HepG2 (cell line): ENCODE measurements around a stretch of chr2.

DNA sequence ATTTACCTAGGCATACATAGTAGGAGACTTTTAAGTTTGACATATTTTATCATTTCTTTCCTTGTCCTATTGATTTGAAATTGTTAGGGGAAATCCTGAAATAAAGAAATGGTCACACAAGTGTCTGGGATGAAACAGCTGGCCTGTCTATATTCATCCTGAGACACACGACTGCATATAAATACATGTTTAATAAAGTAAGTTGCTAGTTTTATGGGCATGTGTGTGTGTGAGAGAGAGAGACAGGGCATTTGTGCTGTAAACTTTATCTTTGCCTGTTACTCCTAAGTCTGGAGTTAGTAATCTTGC is 1.3 kb downstream of the ZEB2 start:
- RRBS, 2 experiments: no CpG with 5 or more reads among the region's 1 CpG
CAGE:
- cytosol, long polyA minus RNA: no peak
- cytosol, long polyA plus RNA: no peak
- long polyA plus RNA: no peak
- nucleus, long polyA minus RNA: no peak
- nucleus, long polyA plus RNA: no peak

DNA sequence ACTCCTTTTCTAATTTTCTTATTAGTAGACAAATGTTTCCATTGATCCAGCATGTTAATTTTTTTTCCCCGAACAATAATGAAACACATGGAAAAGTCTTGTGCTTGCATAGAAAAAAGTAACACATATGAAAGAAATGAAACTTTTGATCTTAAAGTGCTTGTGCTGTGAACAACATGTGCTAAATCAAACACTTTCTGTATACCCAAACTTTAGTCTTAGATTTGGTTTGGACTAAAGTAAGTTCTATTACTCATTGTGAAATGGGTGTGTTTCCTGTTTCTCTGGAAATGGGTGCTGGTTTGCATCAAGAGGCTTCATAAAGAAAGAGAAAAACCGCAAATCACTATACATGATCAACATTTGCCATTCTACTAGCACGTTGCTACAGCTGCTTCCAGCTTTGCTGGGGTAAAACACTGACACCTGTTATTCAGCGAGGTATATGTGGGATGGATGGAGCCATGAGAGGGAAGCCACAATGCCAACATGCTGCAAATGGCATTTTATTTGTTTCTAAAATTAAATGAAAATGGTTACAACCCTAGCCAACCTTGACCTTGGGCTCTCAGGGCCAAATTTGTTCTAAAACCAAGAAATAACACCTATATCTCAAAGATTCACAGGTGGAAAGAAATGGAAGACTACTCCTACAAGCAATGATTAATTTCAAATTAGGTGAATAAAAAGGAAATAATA is 547.0 kb upstream of the ACVR2A start:
- RRBS, 2 experiments: no CpG with 5 or more reads among the region's 4 CpGs
CAGE:
- cytosol, long polyA minus RNA: no peak
- cytosol, long polyA plus RNA: no peak
- long polyA plus RNA: no peak
- nucleus, long polyA minus RNA: no peak
- nucleus, long polyA plus RNA: no peak

DNA sequence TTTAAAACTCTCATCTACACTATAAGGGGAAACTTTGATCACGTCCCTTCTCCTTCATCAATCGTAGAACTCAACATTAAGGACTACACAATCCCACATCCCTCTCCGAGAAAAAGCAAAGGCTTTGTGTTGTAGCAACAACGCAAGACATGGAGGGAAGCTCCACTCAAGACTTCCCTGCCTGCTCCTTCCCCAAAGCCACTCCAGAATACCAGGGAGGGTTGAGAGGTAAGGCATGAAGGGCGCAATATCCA is 653 bp downstream of the ORC4 start:
- RRBS, 2 experiments: no CpG with 5 or more reads among the region's 5 CpGs
CAGE:
- cytosol, long polyA minus RNA: no peak
- cytosol, long polyA plus RNA: no peak
- long polyA plus RNA: no peak
- nucleus, long polyA minus RNA: no peak
- nucleus, long polyA plus RNA: no peak

GRCh38 chr2:148545323-148545979 is 99.1 kb upstream of the EPC2 start:
- RRBS, 2 experiments: no CpG with 5 or more reads among the region's 8 CpGs
CAGE:
- cytosol, long polyA minus RNA: no peak
- cytosol, long polyA plus RNA: no peak
- long polyA plus RNA: no peak
- nucleus, long polyA minus RNA: no peak
- nucleus, long polyA plus RNA: no peak

DNA sequence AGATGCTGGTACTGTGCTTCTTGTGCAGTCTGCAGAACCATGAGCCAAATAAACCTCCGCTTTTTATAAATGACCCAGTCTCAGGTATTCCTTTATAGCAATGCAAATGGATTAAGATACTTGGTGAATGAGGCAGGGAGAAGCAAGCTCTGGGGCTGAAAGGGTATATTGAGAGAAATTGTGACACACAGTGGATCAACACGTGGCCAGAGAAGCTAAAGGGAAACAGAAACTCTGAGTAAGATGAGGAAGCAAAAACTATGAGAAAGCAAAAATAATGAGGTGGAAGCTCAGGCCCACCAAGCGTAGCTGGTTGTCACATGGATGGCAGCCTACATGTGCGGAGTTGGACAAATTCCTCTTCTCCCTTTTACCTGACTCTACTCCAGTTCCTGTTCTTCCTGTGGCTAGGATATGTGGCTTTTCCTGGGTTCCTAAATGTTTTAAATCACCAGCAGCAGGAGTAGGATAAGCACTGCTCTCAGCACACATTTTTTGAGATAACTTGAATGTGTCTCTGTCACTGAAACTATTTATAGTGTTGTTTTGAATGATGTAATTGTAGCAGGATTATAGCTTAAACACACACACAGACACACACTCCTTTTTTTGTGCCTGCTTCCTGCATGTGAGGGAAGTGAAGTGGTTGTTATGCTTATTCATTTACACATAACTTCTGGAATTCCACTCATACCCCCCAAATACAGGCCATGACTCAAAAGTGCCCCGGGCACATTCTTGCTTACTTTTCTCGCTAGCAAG is 30.1 kb upstream of the EPC2 start:
- RRBS, 2 experiments: no CpG with 5 or more reads among the region's 6 CpGs
CAGE:
- cytosol, long polyA minus RNA: no peak
- cytosol, long polyA plus RNA: no peak
- long polyA plus RNA: no peak
- nucleus, long polyA minus RNA: no peak
- nucleus, long polyA plus RNA: no peak

DNA sequence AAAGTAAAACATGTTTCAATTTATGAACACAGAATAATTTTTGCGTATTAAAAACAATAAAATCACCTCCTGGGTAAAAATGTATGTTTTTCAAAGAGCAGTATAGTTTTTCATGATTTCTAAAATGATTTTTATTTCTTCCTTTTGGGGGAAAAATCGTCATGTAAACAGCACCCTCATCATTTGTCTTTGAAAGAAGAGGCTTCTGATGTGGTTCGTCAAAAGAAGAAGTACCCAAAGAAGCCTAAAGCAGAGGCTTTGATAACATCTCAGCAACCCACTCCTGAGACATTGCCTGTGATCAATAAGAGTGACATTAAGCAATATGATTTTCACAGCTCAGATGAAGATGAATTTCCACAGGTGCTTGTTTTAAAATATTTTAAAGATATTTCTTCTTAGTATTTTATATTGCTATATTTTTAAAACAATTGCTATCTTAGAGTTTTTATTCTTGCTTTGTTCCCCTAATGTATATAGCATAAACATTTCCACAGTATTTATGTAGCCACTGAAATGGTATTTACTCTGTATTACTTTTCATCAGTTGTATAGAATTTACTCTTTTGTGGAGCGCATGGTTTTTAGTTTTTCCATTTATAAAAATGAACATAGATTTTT is 110.1 kb upstream of the KIF5C start:
- RRBS, 2 experiments: no CpG with 5 or more reads among the region's 4 CpGs
CAGE:
- cytosol, long polyA minus RNA: no peak
- cytosol, long polyA plus RNA: no peak
- long polyA plus RNA: no peak
- nucleus, long polyA minus RNA: no peak
- nucleus, long polyA plus RNA: no peak

DNA sequence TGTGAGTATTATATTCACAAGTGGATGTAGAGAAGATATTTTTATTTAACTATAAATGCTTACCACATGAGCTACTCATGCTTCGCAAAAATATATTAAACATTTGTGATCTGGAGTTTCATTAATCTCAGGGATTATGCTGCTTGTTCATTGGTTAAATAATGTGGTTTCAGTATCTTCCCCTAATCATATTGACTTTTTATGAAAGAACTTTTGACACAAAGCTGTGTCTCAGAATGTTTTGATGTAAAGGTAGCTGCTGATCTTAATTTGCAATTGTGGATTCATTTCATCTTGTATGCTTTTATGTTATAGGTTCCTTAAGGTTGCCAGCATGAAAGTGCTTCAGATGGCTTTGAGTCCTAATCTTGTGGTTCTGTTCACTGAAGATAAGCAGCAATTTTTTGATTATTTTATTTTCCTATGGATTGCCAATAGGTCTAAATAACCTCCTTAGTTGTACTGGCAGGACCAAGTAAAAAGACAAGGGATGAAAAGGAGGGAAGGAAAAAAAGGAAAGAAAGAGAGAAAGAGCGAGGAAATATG is 92.5 kb downstream of the LYPD6B start:
- RRBS, 2 experiments: no CpG with 5 or more reads among the region's 2 CpGs
CAGE:
- cytosol, long polyA minus RNA: no peak
- cytosol, long polyA plus RNA: no peak
- long polyA plus RNA: no peak
- nucleus, long polyA minus RNA: no peak
- nucleus, long polyA plus RNA: no peak

GRCh38 chr2:149585074-149585770 is 2.4 kb downstream of the MMADHC start:
- RRBS, 2 experiments: no CpG with 5 or more reads among the region's 1 CpG
CAGE:
- cytosol, long polyA minus RNA: start-site peak on the minus strand at chr2:149585233-149585278, 9 reads
- cytosol, long polyA plus RNA: no peak
- long polyA plus RNA: no peak
- nucleus, long polyA minus RNA: no peak
- nucleus, long polyA plus RNA: no peak

- RRBS, 2 experiments: no CpG with 5 or more reads among the region's 6 CpGs
CAGE:
- cytosol, long polyA minus RNA: no peak
- cytosol, long polyA plus RNA: no peak
- long polyA plus RNA: no peak
- nucleus, long polyA minus RNA: no peak
- nucleus, long polyA plus RNA: no peak
Observed at GRCh38 chr2:150471977-150473098, 15.1 kb downstream of the RND3 start.

GRCh38 chr2:150478917-150479543 is 8.4 kb downstream of the RND3 start:
- RRBS, 2 experiments: no CpG with 5 or more reads among the region's 4 CpGs
CAGE:
- cytosol, long polyA minus RNA: no peak
- cytosol, long polyA plus RNA: no peak
- long polyA plus RNA: no peak
- nucleus, long polyA minus RNA: no peak
- nucleus, long polyA plus RNA: no peak

DNA sequence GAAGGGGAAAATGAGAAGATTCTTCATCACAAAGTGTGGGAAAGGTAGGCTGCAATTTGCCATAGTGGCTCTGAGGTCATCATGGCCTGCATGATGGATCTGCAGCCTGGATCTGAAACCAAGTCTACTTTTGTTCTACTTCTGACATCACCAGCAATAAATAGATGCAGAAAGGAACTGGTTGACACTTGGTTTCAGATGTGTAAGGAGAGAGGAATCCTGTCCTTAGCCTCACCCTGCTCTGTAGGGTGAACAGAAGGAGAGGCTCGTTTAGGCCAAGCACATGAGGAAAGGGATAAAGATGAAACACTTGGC is 4.0 kb downstream of the NEB start:
- RRBS, 2 experiments: no CpG with 5 or more reads among the region's 1 CpG
CAGE:
- cytosol, long polyA minus RNA: no peak
- cytosol, long polyA plus RNA: no peak
- long polyA plus RNA: no peak
- nucleus, long polyA minus RNA: no peak
- nucleus, long polyA plus RNA: no peak

DNA sequence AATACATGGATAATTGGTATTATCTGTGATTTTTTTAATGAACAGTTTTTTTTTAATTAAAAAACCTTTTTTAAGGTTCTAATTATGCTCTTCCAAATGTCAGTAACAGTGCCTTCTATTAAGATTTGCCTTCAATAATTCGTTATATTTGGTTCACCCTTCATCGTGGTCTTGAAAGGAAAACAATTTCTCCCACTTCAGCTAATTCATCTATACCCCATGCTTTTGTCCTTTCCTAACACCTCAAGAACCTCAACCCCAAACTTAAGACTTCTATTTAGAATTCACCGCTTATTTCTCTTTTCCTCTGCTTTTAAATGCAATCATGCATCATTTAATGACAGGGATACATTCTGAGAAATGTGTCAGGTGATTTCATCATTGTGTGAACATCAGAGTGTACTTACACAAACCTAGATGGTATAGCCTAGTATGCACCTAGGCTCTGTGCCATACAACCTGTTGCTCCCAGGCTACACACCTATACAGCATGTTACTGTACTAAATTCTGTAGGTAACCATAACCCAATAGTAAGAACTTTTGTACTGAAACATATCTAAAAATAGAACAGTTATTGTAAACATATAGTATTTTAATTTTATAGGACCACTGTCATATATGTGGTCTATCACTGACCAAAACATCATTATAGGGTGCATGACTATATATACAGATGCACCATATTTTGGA is 22.9 kb downstream of the ARL5A start:
- RRBS, 2 experiments: no CpG with 5 or more reads among the region's 3 CpGs
CAGE:
- cytosol, long polyA minus RNA: no peak
- cytosol, long polyA plus RNA: no peak
- long polyA plus RNA: no peak
- nucleus, long polyA minus RNA: no peak
- nucleus, long polyA plus RNA: no peak

- RRBS, 2 experiments: no CpG with 5 or more reads among the region's 6 CpGs
CAGE:
- cytosol, long polyA minus RNA: no peak
- cytosol, long polyA plus RNA: no peak
- long polyA plus RNA: no peak
- nucleus, long polyA minus RNA: no peak
- nucleus, long polyA plus RNA: no peak
Observed at GRCh38 chr2:151806200-151807043, 21.8 kb downstream of the ARL5A start.

- RRBS, 2 experiments: no CpG with 5 or more reads among the region's 2 CpGs
CAGE:
- cytosol, long polyA minus RNA: no peak
- cytosol, long polyA plus RNA: no peak
- long polyA plus RNA: no peak
- nucleus, long polyA minus RNA: no peak
- nucleus, long polyA plus RNA: no peak
Observed at GRCh38 chr2:152342616-152343026, 7.6 kb downstream of the FMNL2 start.

GRCh38 chr2:152367967-152368622 is 33.1 kb downstream of the FMNL2 start:
- RRBS, 2 experiments: no CpG with 5 or more reads among the region's 5 CpGs
CAGE:
- cytosol, long polyA minus RNA: no peak
- cytosol, long polyA plus RNA: no peak
- long polyA plus RNA: no peak
- nucleus, long polyA minus RNA: no peak
- nucleus, long polyA plus RNA: start-site peak on the plus strand at chr2:152368306-152368440, 28 and 22 reads in 2 replicates

DNA sequence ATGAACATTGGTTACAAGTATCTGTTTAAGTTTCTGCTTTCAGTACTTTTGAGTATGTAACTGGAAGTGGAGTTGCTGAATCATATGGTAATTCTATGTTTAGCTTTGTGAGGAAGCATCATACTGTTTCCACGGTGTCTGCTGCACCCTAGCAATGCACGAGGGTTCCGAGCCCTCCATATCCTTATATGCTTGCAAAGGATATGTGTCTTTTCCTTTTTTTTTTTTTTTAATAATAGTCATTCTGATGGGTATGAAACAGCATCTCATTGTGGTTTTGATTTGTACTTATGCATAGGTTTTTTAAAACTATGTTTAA is 83.7 kb downstream of the FMNL2 start:
- RRBS, 2 experiments: no CpG with 5 or more reads among the region's 3 CpGs
CAGE:
- cytosol, long polyA minus RNA: no peak
- cytosol, long polyA plus RNA: no peak
- long polyA plus RNA: no peak
- nucleus, long polyA minus RNA: no peak
- nucleus, long polyA plus RNA: no peak

DNA sequence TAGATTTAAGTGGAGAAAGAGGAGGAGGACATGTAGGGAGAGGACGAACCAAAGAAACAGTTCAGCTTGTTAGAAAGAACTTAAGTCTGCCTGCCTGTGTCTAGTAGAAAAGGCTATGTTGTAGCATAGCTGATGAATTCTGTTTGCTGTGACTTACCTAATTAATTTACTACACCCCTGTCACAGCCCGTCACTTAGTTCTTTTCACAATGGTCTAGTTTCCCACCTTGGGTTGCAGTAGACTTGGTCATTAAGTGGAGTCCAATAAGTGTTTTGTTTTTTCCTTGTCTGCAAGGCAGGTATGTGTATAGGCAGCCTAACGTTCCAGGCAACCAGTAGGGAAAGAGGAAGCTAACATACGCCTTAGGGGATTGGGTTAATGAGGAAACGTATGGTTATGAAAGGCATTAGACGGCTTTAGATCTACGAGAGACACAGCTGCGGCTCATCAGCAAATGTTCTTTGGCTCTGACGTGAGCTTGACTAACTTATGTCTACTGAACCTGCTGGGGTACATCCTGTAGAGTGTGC is 180.2 kb downstream of the PRPF40A start:
- RRBS, 2 experiments: no CpG with 5 or more reads among the region's 9 CpGs
CAGE:
- cytosol, long polyA minus RNA: no peak
- cytosol, long polyA plus RNA: no peak
- long polyA plus RNA: no peak
- nucleus, long polyA minus RNA: no peak
- nucleus, long polyA plus RNA: no peak

DNA sequence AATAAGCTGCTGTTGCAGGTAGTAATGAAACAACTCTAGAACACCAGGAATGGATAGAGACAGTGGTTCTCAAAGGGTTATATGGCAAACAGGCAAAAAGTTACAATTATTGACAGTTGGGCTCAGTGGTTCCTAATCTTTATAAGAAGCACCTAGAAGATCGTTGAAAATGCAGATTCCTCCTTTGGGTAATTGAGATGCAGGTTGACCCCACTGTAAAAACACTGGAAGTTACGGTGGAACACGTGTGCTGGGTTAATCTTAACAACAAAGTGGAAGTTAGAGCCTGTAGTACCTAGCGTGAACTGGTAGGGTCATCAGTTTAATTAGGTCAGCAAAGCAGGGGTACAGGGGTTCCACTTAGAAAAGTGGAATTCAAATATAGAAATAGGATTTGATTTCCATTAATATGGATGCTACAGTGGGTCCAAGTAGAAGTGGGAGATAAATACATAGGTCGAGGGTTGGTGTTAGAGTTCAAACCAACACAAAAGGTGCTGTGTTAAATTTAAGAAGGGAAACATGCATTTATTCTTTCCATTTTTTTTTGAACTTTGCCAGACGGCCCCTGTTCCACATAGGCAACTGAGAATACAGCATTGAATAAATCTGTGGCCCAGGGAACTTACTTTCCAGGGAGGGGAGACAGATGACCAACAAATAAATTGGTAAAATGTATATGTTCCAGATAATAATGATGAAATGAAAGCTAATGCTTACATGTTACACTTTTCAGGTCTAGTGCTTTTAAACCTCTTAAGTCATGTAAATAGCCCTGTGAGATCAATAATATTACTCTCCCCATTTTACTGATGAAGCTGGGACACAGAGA is 141.3 kb downstream of the PRPF40A start:
- RRBS, 2 experiments: no CpG with 5 or more reads among the region's 6 CpGs
CAGE:
- cytosol, long polyA minus RNA: no peak
- cytosol, long polyA plus RNA: no peak
- long polyA plus RNA: no peak
- nucleus, long polyA minus RNA: no peak
- nucleus, long polyA plus RNA: start-site peak on the plus strand centred at position 616 of the sequence, 56 bp wide, 20 and 23 reads in 2 replicates

- RRBS, 2 experiments: no CpG with 5 or more reads among the region's 5 CpGs
CAGE:
- cytosol, long polyA minus RNA: no peak
- cytosol, long polyA plus RNA: no peak
- long polyA plus RNA: start-site peak on the plus strand at chr2:152581004-152581010, 93 and 75 reads in 2 replicates
- nucleus, long polyA minus RNA: no peak
- nucleus, long polyA plus RNA: no peak
Observed at GRCh38 chr2:152580834-152581389, 136.3 kb downstream of the PRPF40A start.

GRCh38 chr2:152629561-152630253 is 87.6 kb downstream of the PRPF40A start:
- RRBS, 2 experiments: no CpG with 5 or more reads among the region's 4 CpGs
CAGE:
- cytosol, long polyA minus RNA: start-site peak on the plus strand at chr2:152629822-152629880, 84 reads
- cytosol, long polyA plus RNA: no peak
- long polyA plus RNA: no peak
- nucleus, long polyA minus RNA: no peak
- nucleus, long polyA plus RNA: no peak